OCI-LY7 (cell line): ENCODE results near the genes RMDN3, NDUFAF1 and ITPKA.

DNA sequence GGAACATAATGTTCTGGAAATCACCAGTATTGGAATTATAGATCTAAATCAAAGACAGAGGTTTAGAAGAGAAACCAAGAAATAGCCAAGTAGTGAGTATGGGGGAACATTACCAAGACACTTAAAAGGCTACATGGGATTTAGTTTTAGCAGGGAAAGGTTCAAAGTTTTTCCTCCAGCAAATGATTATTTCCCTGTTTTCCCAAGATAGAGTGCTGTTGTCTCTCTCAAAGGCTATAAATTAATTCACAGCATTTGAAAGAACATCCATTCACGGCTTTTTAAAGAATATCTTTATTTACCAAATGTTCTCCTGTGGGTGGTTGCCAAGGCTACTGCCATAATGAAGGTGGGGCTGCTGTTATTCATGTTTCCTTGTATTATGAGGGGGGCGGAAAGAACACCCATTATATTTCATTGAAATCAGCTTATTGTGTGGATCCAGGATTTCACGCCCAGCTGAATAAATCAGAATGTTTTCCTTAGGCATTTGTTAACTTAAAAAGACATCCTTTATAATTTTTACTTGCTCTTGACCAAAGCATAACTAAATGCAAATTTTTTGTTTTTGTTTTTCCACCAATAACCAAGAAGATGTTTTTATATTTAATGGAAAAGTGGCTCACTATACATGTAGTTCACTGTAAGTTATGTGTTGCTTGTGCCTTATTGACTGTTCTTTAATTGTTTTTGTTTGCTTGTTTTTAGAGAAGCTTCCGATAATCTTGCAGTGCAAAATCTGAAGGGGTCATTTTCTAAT, 10.1 kb downstream of the SRP14 start:
- PRO-cap = no peak
- RAMPAGE, long total RNA = no peak

DNA sequence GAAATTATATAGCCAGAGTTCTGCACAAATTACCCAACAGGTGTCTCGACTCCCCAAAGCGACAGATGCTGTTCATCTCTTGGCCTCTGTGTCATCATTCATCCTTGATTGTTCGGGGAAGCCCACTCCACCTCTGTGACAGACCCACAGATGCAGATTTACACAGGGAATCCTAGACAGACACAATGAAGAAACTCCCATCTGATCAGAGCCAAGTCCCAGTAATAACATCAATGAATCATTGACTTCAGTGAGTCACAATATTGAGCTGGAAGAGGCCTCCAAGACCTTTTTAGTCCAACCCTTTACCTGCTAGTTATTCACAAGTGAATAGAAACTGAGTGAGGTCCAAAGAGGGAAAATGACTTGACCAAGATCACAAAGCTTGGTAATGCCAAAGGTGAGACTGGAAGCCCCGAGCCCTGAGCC, 7.9 kb upstream of the SRP14 start:
- PRO-cap = no peak
- RAMPAGE, long total RNA = no peak

DNA sequence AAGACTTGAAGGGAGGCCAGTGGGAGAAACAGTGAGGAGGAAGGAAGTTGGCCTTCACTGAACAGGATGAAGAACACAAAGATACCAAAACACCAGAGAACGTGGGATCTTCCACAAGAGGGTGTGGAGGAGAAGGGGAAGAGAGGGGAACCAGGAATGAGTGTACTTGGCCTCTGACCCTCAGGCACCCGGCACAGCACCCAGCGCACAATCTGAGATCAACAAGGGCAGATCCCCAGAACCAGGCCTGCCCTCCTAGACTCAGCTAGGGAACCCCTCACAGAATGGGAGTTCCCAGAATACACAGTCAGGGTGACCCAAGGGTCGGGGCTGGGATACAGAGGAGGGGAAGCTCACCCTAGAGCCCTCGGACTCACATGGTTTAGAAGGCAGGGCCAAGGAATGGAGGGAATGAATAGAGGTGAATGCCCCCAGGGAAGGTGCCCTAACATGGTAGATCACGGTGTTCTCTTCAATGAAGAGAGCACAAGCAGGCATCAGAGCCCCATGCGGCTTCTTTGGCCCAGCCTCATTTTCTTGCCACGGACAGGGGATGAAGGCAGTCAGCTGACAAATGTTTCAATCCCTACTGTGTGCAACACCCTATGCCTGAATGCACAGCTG, 13.2 kb downstream of the BMF start:
- PRO-cap = no peak
- RAMPAGE, long total RNA = no peak

DNA sequence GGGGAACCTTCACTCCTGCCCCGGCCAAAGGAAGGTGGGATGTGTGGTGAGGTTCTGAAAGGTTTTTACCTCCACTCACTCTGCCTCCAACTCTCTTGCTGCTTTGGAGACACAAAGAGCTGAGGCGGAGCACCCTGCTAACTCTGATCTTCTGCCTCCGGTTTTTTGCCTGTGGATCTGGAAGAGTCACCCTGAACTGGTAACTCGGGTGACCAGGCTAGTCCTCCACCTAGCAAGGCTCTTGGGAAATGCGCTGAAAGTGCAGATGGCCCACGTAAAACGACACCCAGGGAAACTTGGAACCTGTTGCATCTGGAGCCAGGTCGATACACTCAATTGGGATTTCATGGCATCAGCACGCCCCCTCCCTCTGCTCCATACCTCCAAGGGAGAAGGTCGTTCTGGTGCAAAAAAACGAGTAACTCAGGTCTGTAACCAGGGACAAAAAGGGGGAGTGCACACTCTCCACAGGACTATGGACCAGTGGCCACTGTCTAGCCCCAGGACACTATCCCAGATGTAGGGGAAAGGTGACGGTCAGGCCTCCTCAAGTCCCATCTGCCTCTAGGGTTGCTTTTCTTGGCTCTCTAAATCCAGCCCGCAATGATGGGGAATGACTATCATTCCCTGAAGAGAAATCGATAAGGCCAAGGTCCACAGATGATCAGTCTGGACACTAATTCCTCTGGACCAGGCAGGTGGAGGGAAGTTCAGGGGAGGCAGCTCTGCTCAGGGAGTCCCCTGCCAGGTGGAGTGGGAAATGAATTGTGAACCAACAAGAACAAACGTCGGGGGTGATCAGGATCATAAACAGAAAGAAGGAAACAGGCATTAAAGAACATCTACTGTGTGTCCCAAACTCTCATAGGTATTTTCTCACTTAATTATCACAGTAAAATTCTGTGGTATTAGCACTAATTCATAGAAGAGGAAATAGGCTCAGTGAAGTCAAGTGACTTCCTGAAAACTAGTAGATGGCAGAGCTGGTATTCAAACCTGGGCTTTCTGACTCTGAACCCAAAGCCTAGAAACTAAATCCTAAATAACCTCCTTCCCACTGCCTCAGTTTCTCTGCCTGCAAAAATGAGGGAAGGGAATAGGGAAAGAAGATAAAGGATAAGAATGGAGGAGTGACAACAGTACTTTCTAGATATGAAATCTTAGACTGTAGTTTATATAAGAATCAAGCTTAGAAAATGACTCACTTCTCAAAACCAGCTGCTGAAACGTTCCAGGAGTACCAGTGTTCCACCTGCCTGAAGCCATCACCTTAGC, 7.8 kb downstream of the BMF start:
- PRO-cap = no peak
- RAMPAGE, long total RNA = no peak

GRCh38 chr15:40104747-40105273, 3.9 kb downstream of the BMF start:
- PRO-cap = no peak
- RAMPAGE, long total RNA = no peak

DNA sequence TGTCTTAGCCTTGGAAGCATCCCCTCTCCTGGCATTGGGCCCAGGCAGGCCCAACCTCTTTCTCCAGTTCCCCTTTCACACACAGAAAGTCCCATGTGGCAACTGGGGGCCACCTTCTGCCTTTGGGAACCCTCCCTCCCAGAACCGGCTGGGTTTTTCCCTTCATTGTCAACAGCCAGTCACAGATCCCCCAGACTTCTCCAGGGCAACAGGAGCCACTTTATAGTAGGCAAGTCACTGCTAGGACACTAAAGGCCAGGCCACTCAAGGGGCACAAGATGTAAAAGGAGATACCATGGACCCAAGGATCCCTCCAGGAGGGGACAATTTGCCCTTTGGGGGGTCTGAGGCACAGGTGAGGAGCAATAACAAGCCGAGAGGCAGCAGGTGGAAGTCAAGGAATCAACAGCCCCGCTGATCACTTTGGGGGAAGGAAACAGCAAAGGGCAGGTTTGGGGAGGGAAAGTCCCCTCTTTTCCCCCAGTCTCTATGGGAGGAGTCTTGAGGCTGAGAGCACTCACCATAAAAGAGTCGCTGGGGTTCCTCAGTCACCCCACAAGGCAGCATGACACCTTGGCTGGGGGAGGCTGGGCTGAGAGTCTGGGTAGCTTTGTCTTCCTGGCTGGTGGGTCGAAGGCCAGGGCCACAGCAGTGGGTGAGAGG, 3.3 kb downstream of the BMF start:
- PRO-cap = no peak
- RAMPAGE, long total RNA = no peak

DNA sequence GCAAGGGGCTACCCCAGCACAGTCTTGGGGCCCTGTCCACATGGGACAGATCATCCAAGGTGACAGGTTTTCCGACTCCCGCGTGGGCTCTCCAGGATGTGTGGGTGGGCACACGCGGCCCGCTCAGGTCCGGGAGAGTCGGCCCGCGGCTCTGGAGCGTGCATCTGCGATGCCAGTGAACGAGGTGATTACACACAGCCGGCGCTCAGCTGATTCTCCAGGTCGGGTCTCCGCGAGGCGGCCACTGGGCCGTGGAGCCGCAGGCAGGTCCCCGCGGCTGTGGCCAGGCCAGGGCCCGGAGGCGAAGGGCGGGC, 13.2 kb downstream of the PAK6 start:
- PRO-cap = no peak
- RAMPAGE, long total RNA = no peak

GRCh38 chr15:40256493-40257103, 17.7 kb downstream of the PAK6 start:
- PRO-cap = no peak
- RAMPAGE, long total RNA = no peak

- PRO-cap = no peak
- RAMPAGE, long total RNA = no peak
These were observed 19.7 kb downstream of the ANKRD63 start for GRCh38 chr15:40262916-40263808.

GRCh38 chr15:40282065-40282506, 778 bp downstream of the ANKRD63 start:
- PRO-cap = no peak
- RAMPAGE, long total RNA = no peak

DNA sequence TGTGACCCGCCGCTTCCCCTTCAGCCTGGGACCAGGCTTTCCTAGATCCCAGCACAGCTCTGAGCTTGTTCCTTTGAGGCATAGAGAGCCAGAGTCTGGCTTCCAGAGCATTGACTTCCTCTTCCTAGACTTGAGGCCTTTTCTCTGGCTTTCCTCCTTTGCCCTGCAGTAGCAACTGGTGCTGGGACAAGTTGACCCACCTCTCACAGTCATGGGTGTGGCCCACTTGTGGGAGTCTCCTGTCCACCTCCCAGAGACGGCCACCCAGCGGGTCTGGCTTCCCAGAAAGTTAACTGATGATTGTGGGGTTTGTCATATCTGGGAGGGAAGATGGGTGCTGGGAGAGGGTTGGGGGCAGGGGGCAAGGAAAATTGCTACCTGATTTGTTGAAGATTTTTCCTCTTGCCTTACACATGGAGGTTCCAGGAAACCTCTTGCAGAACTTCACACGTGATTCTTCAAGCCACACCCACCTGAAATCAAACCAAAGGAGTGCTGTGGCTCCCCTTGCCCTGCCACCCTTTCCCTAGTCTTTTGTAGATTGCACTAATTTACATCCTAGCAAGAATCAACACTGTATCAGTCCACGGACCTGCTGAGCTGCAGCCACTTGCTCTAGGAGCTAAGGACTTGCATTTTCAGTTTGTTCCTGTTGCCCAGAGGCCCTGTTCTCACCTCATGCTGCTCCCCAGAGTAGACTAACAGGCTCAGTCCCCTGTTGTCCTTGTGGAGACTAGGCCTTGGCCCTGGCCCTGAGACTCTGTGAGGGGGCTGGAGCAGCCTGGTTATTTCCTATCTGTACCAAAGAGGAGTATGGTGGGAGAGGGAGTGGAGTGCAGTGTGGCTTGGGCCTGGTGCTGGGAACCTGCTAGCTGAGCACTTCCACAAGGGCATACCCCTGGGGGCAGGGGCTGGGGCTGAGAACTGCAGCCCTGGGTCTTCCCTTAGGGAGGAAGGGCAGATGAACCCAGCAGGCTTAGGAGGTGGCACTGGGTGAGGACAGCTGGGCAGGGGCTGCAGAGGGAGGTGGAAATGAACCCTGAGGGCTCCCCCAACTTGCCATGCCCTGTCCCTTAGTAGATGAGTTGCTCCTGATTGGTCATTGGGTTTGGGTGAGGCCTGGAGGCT, 3.9 kb upstream of the CHST14 start:
- PRO-cap = no peak
- RAMPAGE, long total RNA = no peak

- PRO-cap = no peak
- RAMPAGE, long total RNA = no peak
These were observed 564 bp upstream of the CHST14 start for GRCh38 chr15:40470368-40470472.

- PRO-cap = no peak
- RAMPAGE, long total RNA = no peak
These were observed 17.0 kb downstream of the CHST14 start for GRCh38 chr15:40487834-40488229.

- PRO-cap = bidirectional peak, plus-strand start at chr15:40755424, minus-strand start at chr15:40755248; bidirectional peak, plus-strand start at chr15:40756057, minus-strand start at chr15:40755758
- RAMPAGE, long total RNA = no peak
These were observed at the start of gene RMDN3 for GRCh38 chr15:40755030-40755937. RMDN3 (minus strand) TSS chr15:40755254.

DNA sequence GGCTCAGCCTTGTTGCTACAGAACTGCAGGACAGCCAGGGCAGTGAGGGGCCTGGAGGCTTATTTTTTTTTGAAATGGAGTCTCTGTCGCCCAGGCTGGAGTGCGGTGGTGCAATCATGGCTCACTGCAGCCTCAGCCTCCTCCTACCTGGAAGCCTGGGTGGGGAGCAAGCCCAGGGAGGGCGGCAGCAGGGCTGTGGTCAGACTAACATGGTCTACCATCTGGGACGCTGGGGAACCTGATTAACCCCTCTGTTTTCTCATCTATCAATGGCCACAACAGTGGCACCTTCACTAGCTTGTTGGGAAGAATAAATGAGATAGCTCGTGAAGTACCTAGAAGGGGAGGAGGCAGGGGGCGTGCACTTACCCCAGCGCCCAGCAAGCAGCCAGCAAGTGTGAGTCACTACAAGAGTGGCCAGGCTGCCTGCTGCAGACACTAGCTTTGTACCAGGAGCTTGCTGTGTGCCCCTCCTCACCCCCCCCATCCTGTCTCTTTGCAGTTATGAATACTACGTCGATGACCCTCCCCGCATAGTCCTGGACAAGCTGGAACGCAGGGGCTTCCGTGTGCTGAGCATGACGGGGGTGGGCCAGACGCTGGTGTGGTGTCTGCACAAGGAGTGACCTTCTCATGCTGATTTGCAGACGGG, 2.9 kb upstream of the C15orf62 start:
- PRO-cap = no peak
- RAMPAGE, long total RNA = no peak

DNA sequence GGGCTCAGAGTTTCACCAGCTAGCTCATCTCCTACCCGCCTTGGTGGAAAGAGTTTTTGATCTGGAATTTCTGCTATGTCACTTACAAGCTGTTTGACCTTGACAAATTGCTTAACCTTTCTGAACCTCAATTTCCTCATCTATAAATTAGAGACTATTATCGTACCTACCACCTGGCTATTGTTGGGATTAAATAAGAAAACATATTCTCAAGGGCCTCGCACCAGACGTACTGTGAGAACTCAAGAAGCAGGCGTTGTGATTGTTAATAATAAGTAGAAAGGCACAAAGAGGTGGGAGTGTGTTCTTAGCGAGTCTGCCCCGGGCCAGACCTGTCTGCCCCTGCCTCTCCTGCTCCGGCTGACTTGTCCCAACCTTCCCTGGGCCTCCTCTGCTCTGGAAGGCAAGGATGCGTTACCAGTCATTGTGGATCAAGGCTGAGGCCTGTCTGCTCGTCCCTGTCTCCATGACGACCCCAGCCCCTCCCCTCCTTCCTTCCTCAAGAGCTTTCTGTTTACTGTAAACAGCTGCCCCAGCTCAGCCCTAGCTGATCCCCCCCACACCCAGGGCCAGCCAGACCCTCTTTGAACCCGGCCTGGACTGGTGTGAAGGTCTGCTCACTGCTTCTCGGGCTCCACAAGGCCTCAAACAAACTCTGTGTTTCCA, 16.7 kb downstream of the VPS18 start:
- PRO-cap = no peak
- RAMPAGE, long total RNA = no peak

GRCh38 chr15:40914876-40915514, 14.1 kb upstream of the DLL4 start:
- PRO-cap = no peak
- RAMPAGE, long total RNA = no peak

DNA sequence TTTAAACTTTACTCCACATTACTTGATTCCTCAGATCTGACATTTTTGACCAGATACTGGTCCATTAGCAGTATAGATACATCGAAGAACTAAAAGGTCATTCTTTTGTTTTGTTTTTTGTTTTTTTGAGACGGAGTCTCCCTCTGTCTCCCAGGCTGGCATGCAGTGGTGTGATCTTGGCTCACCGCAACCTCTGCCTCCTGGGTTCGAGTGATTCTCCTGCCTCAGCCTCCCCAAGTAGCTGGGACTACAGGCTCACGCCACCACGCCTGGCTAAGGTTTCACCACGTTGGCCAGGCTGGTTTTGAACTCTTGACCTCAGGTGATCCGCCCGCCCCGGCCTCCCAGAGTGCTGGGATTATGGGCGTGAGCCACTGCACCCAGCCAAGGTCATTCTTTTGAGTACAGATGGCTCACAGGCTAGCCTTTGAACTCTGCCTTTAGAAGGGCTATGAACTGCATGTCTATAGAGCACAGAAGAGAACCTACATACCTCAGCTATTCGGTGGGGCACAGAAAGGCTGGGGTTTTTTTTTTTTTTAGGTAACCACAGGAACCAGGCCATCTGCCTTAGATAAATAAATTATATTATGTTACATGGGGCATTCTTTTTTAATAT, 28.7 kb downstream of the CHP1 start:
- PRO-cap = no peak
- RAMPAGE, long total RNA = no peak

DNA sequence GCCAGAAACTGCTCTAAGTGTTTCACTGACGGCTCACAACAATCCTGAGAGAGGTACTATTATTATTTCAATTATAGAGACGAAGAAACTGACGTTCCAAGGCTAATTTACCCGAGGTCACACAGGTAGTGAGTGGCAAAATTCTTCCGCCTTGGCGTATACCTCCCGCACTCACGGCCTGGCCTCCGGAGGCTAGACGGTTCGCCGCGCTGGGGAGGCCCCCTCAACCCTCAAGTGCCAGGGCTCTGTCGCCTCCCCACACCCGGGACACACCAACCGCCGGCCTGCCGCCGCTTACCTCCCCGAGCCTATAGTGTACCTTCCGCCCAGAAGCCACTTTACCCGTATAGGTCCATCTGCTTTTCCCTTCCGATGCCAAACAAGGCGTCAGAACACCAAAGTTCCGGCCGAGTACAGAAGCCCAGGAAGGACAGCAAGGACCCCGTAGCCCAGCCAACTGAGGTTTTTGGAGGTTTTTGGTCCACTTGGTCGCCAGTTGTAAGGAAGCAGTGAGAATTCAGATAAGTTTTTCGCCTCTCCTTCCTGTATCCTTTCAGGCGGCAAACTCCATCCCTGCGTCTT, at the start of gene NDUFAF1:
Gene NDUFAF1, minus strand, starts transcription at position 348 of the 582 bp plus-strand sequence.
- PRO-cap = bidirectional peak, plus-strand start at position 410 of the sequence, minus-strand start at position 312 of the sequence
- RAMPAGE, long total RNA = start-site peak on the plus strand centred at position 413 of the sequence, 14 bp wide, 12 and 12 reads in 2 replicates

- PRO-cap = bidirectional peak, plus-strand start at chr15:41493842, minus-strand start at chr15:41493766
- RAMPAGE, long total RNA = no peak
These were observed at the start of gene ITPKA for GRCh38 chr15:41492958-41493945. ITPKA (plus strand) TSS chr15:41493874.